Cardiac muscle cell (in vitro differentiated cells and primary cell): ENCODE measurements around a stretch of chr11.

GRCh38 chr11:33770159-33770686 is 4.1 kb downstream of the FBXO3 start:
- RAMPAGE, long total RNA: no peak
- RRBS: no CpG with 5 or more reads among the region's 2 CpGs

DNA sequence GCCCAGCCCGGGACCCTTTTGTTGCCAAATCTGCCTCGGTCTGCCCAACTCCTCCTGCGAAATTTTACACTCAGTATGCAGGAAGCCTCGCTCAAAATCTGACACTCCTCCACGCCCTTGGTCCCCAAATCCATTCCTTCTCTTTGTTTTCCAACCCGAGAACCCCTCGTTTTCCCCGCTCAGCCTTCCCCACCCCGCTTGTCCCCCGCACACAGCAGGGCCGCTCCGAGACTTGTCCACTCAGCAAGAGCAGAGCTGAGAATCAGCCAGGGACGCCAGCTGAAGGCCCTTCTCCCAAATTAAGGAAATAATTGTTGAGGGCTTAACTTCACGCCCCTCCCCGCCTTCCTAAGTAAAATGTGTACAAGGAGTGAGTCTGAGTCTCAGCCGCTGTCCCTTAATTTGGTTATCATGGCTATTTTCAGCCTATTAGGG is 461 bp upstream of the FBXO3 start:
- RAMPAGE, long total RNA: no peak
- RRBS: no CpG with 5 or more reads among the region's 16 CpGs

- RAMPAGE, long total RNA: no peak
- RRBS: 0% methylated on average over 1 of the region's 10 CpGs
These were observed 23.5 kb downstream of the LMO2 start for GRCh38 chr11:33868464-33868772.

GRCh38 chr11:33936861-33937946 is 45.3 kb upstream of the LMO2 start:
- RAMPAGE, long total RNA: no peak
- RRBS: no CpG with 5 or more reads among the region's 16 CpGs

DNA sequence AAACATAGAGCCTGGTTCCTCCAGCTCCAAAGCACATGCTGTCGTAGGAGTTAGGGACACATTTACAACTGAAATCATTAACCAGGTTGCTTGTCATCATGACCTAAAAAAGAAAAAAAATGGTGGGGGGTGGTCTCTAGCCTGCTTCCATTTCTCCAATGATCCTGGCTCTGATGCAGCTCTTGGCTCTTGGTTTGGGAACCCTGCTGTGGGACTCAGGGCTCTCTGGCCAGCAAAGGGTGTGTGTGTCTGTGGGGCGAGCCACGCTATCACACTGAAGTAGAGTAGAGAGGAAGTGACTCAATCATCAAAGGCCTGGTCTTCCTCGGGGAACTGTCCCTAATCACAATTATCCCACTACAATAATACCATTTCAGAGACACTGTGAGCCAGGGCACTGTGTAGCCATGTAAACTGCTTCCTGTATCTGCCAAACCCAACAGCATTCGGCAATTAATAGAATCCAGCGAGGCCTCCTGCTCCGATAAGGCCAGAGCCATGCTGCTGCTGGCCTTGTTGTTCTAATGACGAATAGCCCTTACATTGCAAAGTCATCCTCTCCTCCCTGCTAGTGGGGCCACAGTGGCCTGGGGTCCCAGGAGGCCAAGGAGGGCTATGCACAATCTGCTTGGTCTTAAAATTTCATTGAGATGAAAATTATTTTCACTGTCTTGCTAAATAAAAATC is 49.7 kb upstream of the LMO2 start:
- RAMPAGE, long total RNA: no peak
- RRBS: no CpG with 5 or more reads among the region's 8 CpGs

DNA sequence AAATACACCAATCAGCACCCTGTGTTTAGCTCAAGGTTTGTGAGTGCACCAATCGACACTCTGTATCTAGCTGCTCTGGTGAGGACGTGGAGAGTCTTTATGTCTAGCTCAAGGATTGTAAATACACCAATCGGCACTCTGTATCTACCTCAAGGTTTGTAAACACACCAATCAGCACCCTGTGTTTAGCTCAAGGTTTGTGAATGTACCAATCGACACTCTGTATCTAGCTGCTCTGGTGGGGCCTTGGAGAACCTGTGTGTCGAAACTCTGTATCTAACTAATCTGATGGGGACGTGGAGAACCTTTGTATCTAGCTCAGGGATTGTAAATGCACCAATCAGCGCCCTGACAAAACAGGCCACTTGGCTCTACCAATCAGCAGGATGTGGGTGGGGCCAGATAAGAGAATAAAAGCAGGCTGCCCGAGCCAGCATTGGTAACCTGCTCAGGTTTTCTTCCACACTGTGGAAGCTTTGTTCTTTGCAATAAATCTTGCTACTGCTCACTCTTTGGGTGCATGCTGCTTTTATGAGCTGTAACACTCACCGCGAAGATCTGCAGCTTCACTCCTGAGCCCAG is 60.7 kb upstream of the CAPRIN1 start:
- RAMPAGE, long total RNA: no peak
- RRBS: no CpG with 5 or more reads among the region's 10 CpGs

DNA sequence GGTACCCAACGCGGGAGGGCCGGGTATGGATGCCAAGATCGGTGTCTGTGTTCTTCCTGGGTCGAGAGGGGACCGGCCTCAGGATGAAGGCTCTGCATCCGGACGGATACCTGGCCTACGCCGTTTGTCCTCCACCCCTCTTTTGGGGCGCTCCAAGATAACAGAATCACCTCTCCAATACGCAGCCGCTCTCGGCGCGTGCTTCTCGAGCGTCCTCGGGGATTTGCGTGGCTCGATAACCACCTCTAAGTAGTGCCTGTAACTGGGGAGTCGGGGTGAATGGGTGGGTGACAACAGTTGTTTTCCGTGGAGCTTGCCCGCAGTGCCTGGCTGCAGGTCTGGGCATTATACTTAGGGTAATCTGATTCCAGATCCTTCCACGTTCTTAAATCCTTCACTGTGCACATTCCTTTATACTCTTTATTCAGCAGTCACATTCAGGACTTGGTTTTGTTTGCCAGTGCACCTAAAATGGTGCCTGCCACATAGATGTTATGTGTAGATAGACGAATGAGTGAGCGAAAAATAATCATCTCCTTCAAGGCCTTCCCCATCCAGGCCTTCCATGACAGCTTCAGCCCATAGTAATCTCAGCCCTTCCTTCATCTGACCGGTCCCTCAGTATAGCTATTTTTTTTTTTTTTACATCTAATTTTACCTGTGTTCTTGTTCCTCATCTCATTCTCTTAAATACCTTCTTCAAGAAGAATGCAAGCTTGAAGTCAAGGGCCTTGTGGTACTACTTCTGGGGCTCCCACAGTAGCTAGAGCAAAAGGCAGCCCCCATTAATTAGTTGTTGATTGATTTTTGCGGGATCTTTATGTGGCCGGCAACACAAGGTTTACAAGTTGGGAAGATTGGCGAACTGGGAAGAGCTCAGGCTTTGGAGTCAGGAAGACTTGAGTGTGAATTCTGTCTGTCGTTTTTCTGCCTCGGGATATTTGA is 635 bp downstream of the NAT10 start:
- RAMPAGE, long total RNA: no peak
- RRBS: 0% methylated on average over 4 of the region's 33 CpGs

DNA sequence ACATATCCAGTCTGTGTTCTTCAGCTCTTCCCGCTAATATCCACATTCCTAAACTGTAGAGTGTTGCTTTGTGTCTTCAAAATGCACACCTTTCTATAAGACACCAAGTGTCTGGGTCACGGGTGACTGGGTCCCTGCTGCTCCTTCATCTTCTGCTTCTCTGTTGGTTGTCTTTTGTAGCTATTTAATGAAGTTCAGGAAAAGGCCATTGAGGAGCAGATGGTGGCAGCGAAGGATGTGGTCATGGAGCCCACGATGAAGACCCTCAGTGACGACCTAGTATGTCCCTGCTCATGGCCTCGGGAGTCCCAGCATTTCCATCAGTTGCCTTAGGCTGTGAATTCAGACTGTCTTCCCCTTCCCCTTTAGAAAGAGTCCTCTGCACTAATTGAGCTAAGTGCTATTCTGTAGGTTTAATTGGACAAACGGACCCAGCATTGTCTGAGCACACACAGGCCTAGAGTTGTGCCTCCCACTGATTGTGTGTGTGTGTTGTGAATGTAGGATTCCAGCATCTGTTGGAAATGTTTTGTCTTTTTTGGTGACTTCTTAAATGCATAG is 36.2 kb downstream of the NAT10 start:
- RAMPAGE, long total RNA: no peak
- RRBS: no CpG with 5 or more reads among the region's 7 CpGs

GRCh38 chr11:34192365-34192776 is 86.9 kb downstream of the NAT10 start:
- RAMPAGE, long total RNA: no peak
- RRBS: no CpG with 5 or more reads among the region's 8 CpGs

GRCh38 chr11:34241924-34242692 is 115.7 kb downstream of the ABTB2 start:
- RAMPAGE, long total RNA: no peak
- RRBS: no CpG with 5 or more reads among the region's 13 CpGs

DNA sequence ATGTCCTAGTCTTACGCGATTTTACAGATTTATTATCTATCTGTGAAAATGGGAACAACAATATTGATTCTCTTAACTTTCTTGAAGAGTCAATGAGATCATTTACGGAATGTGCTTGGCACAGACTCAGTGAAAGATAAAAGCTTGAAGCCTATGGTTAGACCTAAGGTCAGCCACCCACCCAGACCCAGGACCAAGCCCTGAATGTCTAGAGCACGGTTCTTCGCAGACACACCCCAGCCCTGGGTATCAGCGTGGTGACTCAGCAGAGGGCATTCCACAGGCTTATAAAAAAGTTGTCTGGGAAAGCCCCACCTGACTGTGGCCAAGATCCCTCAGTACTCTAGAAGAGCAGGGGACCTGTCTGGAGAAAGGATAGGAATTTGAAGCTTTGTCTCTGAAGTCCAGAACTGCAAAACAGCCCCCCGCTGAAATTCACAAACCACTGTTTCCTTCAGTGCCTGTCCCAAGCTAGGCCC is 114.2 kb downstream of the ABTB2 start:
- RAMPAGE, long total RNA: no peak
- RRBS: no CpG with 5 or more reads among the region's 7 CpGs

DNA sequence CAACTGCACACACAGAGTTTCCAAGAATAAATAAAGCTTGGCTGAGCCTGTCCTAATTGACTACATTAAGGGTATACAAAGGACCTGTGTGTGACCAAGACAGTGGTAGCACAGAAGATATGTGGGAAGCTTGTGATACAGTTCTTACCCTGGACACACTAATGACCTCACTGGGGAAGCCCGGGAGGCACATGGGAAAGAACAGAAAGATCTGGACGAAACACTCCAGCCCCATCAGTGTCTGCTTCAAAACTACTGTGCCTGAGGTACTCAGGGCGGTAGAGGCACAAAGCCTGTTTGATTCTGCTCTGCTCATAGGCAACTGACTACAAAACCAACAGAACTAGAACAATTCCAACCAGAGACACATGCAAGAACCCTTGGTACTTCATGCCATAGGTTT is 41.1 kb downstream of the ABTB2 start:
- RAMPAGE, long total RNA: no peak
- RRBS: no CpG with 5 or more reads among the region's 3 CpGs

- RAMPAGE, long total RNA: no peak
- RRBS: no CpG with 5 or more reads among the region's 1 CpG
These were observed 2.7 kb upstream of the CAT start for GRCh38 chr11:34435985-34436565.

- RAMPAGE, long total RNA: no peak
- RRBS: no CpG with 5 or more reads among the region's 5 CpGs
These were observed 50.5 kb upstream of the EHF start for GRCh38 chr11:34570440-34570826.

- RAMPAGE, long total RNA: no peak
- RRBS: no CpG with 5 or more reads among the region's 3 CpGs
These were observed 37.1 kb upstream of the EHF start for GRCh38 chr11:34583850-34584175.

GRCh38 chr11:34667927-34668341 is 47.0 kb downstream of the EHF start:
- RAMPAGE, long total RNA: no peak
- RRBS: no CpG with 5 or more reads among the region's 1 CpG

DNA sequence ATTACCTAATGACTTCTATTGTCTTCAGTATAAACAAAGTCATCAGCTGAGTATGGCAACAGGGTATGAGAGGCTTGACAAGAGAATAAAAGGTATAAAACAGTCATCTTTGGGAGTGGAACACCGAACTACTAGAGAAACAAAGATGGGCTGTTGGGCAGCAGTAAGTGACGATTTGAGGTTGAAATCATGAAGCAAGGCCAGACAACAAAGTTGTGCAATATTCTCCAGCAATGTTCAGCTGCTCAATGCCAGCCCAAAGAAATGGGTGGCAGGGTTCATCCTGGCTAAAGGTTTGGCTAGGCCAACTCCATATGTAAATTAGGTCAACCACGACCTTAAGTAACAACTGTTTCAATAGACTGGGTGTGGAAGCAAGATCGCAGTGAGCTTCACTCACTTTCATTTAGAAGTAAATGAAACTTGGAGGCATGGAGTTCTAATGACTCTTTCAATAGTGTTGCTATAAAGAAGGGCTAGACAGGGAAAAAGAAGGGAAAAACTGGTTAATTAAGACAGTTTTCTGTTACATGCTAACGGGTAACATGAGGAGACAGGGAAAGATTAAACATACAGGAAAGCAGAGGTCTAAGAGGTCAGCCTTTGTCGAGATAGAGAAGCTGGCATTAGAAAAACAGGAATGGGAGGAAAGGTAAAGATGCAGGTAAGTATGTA is 6.1 kb downstream of the APIP start:
- RAMPAGE, long total RNA: no peak
- RRBS: no CpG with 5 or more reads among the region's 6 CpGs

- RAMPAGE, long total RNA: no peak
- RRBS: no CpG with 5 or more reads among the region's 3 CpGs
These were observed 6.3 kb downstream of the CD44 start for GRCh38 chr11:35145210-35145771.

DNA sequence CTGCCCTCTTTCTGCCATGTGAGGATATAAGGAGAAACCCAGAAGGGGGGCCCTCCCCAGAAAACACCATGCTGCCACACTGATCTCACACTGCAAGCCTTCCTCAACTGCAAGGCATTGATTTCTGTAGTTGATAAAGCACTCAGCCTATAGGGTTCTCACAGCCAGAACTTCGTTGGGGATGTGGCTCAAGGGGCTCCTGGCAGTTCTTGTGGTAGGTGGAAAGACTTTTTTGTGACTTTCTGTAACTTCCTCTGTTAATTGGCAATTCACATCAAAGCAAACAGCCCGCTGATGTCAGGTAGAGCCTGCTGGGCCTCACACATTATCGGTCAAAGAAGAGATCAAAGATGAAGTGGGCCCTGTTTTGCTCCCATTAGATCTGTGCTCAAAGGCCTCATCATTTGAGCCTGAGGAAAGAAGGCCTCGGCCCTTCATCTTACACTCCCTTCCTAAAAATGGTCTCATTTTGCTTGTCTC is 109.0 kb downstream of the CD44 start:
- RAMPAGE, long total RNA: no peak
- RRBS: no CpG with 5 or more reads among the region's 4 CpGs

GRCh38 chr11:35620001-35620688 is 1.9 kb downstream of the FJX1 start:
- RAMPAGE, long total RNA: no peak
- RRBS: under 1% methylated on average over 3 of the region's 27 CpGs